Placental epithelial cell (primary cell): ENCODE measurements around a stretch of chr6.

- CAGE, long polyA plus RNA: no peak
Measured at GRCh38 chr6:160061358-160062156, 60.1 kb upstream of the SLC22A1 start.

DNA sequence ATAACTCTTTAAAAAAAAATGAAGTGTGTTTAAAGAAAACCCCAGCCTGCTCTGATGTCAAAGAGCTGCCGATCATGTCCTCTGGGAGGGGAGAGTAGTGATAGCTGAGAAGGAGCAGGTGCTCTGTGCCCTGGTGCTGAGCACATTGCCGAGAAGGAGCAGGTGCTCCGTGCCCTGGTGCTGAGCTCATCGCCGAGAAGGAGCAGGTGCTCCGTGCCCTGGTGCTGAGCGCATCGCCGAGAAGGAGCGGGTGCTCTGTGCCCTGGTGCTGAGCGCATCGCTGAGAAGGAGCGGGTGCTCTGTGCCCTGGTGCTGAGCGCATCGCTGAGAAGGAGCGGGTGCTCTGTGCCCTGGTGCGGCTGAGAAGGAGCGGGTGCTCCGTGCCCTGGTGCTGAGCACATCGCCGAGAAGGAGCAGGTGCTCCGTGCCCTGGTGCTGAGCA is 30.9 kb upstream of the SLC22A1 start:
- CAGE, long polyA plus RNA: no peak

DNA sequence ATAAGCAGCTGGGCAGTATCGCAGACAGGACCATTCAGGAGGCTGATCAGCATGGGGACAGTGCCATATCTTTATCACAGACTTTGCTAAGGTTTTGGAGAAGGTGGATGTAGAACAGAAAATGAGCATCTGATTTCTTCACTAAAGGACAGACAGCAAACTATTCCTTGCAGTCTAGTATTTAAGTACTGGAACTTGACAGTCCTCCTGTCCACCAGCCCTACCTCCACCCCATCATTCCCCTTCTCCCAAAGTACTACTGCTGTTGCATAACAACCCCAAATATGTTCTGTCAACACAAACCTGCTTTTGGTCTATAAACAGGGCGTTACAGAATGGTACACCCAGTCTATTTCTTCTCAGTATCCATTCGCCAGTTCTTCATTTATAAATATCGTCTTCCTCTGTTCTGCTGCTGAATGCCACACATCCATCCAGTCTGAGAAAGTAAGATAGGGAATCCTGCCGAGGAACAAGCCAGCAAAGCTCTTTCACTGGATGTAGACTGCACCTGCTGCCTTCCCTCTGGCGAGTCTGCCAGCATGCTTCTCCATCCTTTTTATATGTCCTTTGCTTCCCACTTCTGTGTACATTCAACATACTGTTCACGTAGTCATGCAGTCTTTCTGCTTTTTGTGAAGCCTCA is 27.6 kb upstream of the SLC22A1 start:
- CAGE, long polyA plus RNA: no peak

GRCh38 chr6:160095708-160096138 is 25.9 kb upstream of the SLC22A1 start:
- CAGE, long polyA plus RNA: no peak

- CAGE, long polyA plus RNA: no peak
Measured at GRCh38 chr6:160120168-160120472, 1.5 kb upstream of the SLC22A1 start.

- CAGE, long polyA plus RNA: no peak
Measured at GRCh38 chr6:160124793-160125402, 3.3 kb downstream of the SLC22A1 start.

GRCh38 chr6:160137046-160137711 is 15.6 kb downstream of the SLC22A1 start:
- CAGE, long polyA plus RNA: no peak

- CAGE, long polyA plus RNA: no peak
Measured at GRCh38 chr6:160198579-160199009, 60.0 kb downstream of the SLC22A2 start.

DNA sequence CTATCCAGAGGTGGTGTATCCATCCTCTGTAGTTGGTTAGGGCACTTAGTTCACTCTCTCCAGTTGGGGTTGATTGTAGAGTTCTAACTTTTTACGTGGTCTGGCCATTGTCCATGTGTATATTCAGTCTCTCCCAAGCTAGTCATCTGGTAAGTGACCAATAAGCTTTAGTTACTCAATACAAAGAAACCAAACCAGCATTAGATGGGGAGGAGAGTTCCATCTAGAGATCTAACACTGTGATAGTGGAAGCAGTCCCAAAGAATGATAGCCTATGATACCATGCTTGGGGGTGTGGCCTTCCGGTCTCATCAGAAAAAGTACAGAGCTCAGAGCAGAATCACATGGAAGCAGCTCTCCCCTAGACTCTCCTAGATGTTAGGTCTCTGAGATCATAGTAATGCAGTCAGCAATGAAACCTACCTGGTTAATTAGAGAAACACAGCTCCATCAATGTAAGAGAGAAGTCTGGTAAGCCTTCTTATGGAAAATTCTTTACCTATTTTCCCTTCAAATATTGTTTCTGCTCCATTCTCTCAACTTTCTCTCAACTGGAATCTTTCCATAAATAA is 13.7 kb upstream of the SLC22A2 start:
- CAGE, long polyA plus RNA: no peak

DNA sequence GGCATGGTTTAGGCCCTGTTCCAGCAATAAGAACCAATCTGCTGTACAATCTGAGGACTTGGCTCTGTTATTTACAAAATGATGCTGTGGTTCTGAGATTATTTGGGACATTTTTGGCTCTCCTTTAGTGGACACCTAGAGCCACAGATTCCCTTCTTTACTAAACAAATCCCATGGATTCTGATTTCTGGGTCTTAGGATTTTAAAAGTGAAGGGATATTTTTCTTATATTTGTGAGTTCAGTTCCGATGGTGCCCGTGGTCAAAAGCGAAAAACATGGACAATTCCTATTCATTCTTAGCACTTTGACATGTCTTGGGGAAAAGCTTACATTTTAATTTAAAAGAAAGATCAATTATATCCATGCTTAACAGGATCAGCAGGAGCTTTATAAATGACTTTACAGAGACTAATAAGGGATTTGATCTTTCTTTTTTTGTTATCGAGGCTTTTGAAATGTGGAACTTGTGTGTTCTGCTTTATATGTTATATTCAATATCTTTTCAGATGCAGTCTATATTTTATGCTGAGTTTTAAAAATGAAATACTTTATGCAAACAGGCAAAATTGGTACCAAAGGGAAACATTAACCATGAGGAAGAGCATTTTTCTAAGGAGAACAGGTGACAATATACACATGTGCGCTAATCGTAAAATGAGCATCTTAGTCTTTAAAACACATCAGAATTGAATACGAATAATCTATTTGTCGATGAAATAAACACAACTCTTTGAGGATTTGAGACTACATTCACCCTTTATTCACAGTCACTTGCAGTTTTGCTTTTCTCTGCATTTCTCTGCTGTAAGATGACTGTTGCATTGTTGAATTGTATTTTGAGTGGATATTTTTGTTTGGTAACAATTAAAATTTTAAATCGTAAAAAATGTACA is 103.8 kb downstream of the SLC22A3 start:
- CAGE, long polyA plus RNA: no peak

DNA sequence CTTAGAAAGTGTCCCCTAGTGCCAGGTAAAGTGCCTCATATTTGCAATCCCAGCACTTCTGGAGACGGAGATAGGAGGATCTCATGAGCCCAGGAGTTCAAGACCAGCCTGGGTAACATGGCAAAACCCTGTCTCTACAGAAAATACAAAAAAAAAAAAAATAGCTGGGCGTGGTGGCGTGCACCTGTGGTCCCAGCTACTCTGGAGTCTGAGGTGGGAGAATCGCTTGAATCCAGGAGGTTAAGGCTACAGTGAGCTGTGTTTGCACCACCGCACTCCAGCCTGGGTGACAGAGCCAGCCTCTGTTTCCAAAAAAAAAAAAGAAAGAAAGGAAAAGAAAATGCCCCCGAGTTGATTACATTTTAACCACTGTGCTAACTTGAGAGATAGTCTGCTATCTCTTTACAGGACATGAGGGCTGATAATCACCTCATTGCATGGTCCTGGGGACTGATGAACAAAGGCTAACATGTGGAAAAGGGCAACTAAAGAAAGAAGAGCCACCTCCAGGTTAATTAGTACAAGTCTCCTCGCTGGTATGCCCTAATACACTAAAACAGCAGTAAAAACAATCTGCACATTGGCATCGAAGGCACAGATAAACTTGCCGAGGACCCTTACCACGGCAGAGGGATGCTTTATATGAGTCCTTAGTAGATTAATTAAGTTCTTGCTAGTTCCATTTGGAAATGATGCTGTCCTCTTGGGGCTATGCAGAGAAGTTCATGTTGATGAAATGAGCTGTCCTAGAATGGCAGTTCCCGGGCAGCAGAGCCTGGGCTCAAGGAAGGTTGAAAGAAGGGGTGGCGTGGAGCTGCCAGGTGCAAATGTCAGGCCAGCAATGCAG is 4.2 kb upstream of the PLG start:
- CAGE, long polyA plus RNA: no peak

DNA sequence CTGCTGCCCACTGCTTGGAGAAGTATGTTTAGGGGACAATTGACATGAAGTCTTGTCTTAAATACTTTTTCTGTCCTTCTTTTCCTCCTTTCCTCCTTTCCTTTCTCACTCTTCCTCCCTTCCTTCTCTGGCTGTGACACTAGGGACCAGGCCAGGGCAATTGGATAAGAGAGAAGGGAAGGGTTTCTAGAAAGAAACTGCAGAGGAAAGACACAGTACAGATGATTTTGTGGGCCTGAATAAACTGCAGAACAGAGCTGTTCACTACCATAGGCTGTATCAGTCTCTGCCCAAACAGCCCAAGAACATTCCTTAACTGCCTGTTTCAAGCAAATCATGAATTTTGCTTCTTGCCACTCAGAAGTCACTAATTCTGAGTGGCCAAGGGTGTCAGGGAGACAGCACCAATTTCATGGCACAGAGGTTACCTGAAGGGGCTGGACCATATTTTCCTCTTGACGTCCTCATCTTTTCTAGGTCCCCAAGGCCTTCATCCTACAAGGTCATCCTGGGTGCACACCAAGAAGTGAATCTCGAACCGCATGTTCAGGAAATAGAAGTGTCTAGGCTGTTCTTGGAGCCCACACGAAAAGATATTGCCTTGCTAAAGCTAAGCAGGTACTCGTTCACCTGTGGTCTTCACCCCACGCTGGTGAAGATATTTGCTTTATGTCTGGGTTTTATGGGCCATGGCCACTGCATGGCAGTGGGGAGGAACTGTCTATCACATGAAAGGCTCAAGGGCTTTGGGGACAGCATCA is 36.7 kb downstream of the PLG start:
- CAGE, long polyA plus RNA: no peak

DNA sequence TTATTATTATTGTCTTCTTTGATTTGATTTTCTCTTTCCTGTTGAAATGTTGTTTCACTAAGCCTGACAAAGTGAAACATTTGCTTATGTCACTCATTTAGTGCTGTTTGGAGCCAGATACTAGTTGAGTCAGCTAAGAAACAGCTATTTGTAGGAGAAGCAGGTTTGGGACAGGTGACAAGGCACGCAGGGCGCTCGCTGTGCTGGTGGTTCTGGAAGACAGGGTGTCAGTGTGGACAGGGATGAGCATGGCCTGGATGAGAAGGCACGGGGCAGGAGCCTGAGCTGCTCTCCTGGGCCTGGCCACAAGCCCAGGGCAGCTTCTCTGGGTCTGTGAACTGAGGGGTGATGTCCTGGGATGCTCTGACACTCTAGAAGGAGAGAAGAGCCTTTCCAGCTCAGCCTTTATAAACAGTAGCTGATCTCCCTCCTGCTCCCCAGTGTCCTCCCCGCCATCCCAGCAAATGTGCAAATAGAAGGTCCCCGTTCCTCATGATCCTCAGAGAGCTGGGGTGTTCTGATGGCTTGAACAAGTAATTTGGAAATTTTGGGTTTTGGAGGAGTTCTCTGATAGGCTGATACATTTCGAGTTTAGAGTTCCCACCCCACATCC is 37.9 kb downstream of the PLG start:
- CAGE, long polyA plus RNA: no peak

DNA sequence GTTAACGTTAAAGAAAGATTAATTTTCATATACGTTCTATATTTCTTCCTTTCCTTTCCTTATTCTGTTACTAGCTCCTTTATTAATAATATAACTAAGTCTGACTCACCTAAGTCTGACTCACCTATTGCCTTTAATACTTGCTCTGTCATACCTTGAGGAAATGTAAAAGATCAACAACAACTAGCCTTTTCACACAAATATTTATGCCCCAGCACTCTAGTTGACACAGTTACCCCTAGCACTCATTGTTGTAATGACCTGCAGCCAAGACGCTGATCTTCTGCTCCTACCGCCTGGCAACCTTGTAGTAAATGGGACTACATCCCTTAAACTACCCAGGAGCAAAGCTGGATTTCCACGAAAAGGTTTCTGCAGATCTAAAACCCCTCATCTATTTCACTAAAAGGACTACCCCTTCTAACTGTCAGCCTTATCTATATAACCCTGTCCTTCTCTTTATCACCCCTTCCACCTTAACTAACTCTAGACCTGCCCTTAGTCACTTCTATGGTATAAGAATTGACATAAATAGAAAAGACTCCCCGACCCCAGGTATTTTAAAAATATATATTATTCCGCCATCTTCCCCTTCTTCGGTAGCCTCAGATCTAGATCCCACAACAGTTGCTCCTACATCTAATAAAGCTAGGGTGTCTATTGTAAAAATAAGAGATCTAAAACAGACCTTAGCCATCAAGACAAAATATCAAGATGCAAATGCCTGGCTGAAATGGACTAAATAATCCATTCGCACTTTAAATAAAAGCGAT is 90.1 kb downstream of the PLG start:
- CAGE, long polyA plus RNA: no peak

DNA sequence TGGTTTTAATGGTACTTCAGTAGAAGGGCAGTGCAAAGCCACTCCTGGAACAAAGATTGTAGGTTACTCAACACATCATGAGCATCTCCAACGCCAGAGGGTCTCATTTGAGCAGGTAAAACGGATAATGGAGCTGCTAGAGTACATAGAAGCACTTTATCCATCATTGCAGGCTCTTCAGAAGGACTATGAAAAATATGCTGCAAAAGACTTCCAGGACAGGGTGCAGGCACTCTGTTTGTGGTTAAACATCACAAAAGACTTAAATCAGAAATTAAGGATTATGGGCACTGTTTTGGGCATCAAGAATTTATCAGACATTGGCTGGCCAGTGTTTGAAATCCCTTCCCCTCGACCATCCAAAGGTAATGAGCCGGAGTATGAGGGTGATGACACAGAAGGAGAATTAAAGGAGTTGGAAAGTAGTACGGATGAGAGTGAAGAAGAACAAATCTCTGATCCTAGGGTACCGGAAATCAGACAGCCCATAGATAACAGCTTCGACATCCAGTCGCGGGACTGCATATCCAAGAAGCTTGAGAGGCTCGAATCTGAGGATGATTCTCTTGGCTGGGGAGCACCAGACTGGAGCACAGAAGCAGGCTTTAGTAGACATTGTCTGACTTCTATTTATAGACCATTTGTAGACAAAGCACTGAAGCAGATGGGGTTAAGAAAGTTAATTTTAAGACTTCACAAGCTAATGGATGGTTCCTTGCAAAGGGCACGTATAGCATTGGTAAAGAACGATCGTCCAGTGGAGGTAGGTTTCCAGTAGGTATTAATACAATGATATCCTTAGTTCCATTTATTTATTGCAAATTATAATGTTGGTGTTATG is 57.9 kb downstream of the MAP3K4 start:
- CAGE, long polyA plus RNA: no peak

- CAGE, long polyA plus RNA: no peak
Measured at GRCh38 chr6:161292043-161292639, 18.3 kb upstream of the AGPAT4 start.

DNA sequence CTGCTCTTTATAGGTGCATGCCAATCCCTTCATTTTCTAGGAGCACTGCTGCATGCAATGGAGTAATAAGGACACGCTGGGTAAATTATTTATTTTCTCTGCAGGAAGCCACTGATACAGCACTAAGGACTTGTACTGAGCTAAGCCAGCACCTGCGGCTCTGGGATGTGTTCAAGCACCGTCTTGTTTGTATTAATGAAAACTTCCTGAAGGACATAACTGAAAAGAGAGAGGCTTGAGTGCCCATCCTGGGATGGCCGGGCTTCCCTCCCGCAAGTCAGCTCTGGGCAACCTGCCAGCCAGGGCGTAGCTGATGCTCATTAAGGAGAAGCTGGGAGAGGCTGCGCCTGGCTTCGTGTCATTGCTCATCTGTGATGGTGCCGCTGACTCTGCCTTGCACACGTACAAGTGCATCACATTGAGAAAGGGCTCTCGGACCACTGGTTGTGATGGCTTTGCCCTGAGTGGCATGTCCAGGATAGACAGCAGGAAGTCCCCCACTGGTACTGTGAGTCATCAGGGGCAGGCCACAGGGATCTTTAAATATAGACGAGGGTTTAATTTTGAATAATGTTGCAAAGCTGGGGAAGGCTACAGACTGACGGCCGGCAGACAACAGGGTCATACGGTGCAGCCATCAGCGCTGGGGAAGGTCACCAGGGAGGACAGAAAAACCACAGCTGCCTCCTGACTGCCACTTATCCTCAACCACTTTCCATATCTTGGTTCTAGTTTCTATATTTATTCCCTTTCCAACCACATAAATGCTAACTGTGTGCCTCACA is 85.4 kb upstream of the AGPAT4 start:
- CAGE, long polyA plus RNA: no peak

- CAGE, long polyA plus RNA: no peak
Measured at GRCh38 chr6:162119222-162119783, 608.3 kb downstream of the PRKN start.

DNA sequence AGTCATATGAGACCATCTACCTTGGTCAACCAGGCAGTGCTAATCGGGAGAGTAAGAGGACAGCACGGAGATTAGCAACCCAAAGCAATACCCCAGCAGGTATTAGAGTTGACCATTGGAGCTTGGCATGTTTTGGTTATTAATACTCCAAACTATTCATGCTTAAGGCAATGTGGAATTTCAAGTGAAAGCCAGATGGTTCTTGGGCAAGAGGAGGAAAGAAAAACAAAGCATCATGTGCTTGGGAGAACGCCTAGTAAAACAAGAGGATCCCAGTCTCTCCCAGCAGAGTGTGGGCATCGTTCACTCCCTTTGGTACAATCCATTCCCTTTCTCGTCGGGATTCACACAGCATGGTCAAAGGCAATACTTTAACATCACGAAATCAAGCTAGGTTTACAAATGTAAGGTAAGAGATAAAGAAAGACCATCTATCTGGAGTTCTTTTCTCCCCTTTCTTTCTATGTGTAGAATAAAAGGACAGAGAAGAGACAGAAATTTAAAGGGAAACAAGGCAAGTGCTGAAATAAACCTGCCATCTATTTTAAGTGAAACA is 349.8 kb downstream of the PRKN start:
- CAGE, long polyA plus RNA: no peak

DNA sequence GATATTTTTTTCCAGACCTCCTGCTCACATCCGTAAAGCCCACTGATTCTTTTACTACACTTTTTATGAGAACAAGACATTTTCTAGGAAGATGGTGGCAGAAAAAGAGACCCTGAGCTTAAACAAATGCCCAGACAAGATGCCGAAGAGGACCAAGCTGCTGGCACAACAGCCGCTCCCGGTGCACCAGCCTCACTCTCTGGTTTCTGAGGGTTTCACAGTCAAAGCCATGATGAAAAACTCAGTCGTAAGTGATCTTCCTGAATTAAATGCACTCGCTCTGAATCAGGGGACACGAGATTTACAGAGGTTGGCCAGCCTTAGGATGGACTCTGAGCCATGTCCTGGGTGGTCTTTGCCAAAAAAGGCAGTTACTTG is 360 bp downstream of the PACRG start:
- CAGE, long polyA plus RNA: no peak